Measurements from ENCODE around the genes TMEM39B, TXLNA and HPCA.

DNA sequence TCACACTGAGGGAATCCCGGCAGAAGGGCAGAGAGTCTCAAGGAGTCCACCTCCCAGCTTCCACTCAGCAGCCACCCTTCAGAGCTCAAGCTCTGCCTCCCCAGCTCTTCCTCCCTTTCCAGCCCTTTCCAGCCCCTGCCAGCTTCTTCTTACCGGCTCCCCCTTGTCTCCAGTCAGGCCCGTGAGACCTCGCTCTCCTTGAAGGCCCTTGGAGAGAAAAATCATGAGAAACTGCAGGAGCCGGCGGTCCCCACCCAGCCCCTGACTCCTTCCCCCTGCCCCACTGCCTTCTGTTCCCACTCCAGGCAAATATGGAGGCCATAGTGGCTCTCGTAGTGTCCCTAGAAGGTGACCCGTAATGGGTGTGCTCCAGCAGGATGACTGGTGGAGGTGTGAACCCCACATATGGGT lies 24.0 kb upstream of the PEF1 start:
- PRO-cap: no peak

DNA sequence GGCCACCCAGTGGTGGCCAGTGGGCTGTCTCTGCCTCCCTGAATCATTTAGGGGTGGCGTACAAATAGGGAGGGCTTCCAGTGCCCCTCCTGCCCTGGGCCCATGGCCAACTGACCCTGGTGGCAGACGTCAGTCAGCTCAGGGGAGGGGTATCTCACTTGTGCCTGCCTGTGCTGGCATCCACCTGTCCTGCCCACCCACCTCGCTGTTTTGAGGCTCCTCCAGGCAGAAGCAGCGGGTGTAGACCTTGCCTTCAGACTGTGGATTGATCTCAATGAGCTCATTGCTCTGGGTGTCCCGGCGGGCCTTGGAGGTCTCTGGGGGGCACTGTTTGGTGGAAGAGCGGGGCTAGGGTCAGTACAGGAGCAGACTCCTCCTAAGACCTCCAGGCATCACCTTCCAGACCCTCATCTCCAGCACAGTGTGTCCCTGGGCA lies 7.0 kb downstream of the COL16A1 start:
- PRO-cap: no peak

DNA sequence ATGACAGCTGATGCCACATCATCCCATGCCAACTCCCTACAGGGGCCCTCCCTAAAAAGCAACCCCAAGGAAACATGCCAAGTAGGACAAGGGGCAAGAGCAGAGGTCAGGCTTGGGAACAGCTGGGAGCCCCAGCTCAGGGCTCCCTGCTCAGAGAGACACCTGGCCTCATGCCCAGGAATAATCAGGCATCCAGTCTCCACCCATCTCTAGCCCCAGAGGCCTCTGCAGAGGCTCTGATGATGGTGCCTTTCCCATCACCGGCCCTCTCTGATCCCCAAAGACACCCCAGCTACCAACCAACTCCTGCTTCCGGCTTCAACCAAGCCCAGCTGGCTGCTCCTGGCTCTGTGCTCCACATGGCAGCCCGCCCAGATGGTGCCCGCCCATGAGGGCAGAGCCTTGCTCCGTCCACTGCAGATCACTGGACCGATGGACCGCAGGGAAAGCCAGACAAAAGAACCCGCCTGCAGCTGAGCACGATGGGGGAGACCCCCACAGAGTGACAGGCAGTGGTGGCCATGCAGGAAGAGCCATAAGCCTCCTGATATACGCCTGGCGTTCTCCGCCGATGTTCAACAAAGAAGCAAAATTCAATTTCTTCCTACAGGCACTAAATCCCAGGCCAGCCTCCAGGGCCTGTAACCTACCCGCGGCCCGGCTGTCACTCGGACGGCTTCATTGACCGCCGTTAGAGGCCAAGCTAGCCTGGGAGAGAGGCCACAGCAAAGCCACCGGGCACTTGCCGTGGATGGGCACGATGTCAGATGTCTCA lies 10.0 kb downstream of the ADGRB2 start:
- PRO-cap: no peak

DNA sequence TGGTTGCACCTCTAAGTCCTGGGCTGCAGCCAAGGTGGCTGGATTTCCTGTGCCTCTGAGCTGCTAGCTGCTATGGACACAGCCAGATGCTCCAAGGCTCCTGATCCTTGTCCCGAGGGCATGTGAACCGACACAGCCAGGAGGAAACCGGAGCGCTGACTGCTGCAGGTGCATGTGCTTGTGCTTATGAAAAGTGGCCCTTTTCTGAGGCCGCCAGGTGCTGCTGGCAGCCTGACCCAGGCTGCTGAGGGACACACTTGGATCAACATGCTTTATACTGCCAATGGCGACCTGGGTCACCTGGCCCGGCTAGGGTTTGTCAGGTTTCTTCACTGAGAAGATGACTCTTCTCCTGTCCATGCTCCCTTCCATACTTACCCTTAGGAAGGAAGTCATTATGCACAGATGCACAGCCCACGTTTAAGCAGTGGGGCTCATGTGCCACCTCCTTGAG lies 14.9 kb upstream of the SPOCD1 start:
- PRO-cap: no peak

DNA sequence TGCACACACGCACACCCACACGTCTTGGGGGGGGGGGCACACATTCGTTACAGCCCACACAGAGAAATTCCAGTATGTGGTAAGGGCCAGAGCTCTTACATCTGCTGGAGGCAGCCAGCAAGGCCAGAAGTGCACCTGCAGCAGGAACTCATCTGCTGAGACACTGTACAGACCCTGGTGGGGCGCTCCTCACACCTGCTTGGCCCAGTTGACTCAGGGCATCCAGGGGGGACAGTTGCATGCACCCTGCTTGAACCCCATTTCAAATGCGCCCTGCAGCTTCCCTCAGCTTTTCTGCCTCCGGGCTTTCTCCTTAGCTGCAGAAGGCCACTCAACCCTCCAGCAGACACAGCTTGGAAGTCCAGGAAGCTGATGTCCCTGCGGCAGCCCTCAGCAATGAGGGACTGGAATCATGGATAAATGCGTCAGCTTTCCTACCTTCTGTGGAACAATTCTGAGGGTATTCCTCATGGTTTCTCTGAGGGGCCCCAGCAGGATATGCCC lies 32.9 kb upstream of the SPOCD1 start:
- PRO-cap: no peak

- PRO-cap: no peak
These were observed 34.5 kb downstream of the PTP4A2 start for GRCh38 chr1:31903786-31903998.

DNA sequence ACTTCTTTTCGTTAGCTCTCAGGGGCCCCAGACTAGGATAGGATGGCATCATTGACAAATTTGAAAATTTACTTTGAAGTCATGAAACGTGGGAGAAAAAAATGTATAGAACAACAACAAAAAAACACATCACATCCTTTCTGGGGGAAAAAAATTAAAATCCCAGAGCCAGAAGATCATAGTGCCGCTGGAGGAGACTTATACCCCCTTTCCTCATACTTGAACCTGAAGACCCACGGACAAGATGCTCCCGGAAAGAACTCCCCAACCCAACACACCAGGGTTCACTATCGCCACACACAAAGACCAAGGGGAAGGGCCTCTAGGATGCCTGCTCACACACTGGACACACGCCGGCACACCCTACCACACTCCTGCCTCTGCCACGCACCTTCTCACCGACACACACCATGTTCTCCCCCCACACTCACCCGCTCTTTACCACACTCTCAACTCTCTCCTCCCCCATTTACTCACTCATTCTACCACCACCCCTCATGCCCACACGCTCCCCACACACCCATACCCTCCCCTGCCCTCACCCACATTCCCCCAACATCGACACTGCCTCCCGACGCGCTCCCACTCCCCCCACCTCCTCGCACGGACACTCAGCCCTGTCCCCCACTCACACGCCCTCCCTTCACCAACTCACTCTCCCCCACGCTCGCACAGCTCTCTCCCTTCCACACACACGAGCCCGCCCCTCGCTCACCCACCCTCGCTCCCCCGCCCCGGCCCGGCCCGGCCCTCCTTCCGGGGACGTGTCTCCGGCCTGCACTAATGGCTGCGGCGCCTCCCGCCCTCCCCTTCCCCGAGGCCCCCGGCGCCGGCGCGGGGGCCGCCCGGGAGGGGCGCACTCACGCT lies 812 bp downstream of the PTP4A2 start:
- PRO-cap: unidirectional peak, plus-strand start at position 216 of the sequence; bidirectional peak, plus-strand start outside the sequence, minus-strand start at position 653 of the sequence

- PRO-cap: no peak
These were observed 1.0 kb downstream of the KHDRBS1 start for GRCh38 chr1:32014821-32014930.

GRCh38 chr1:32072154-32073328 lies at the start of gene TMEM39B:
TSS of gene TMEM39B (plus strand) at chr1:32072939.
- PRO-cap: bidirectional peak, plus-strand start at chr1:32072939, minus-strand start at chr1:32072844; bidirectional peak, plus-strand start at chr1:32073393, minus-strand start at chr1:32073186

GRCh38 chr1:32179440-32180327 lies at the start of gene TXLNA:
TSS of gene TXLNA (plus strand) at chr1:32179675.
- PRO-cap: bidirectional peak, plus-strand start at chr1:32179743, minus-strand start at chr1:32179605; unidirectional peak, plus-strand start at chr1:32180065

GRCh38 chr1:32220508-32221400 lies 1.4 kb downstream of the TMEM234 start:
- PRO-cap: no peak

- PRO-cap: no peak
These were observed 5.4 kb downstream of the EIF3I start for GRCh38 chr1:32227439-32228252.

DNA sequence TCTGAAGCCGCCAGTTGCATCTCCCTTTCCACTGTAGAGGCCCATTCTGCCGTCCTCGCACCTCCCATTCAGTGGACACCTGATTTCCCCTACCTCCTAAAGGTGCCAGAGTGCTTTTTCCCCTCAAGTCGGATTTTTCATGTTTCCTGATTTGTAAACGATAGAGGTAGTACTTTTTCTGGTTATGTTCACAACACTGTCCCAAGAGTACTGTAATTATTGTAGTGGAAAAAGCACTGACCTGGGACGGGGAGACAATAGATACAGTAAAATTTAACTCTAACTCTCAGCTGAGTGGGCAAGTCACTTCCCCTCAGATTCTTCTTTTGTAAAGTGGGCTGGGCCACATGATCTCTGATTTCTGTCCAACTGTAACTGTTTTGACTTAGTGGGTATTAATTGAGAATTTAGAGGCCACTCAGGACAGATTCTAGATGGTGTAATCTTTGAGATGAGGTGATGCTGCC lies 19.2 kb downstream of the MARCKSL1 start:
- PRO-cap: no peak

- PRO-cap: no peak
These were observed 2.7 kb downstream of the MARCKSL1 start for GRCh38 chr1:32333460-32333696.

DNA sequence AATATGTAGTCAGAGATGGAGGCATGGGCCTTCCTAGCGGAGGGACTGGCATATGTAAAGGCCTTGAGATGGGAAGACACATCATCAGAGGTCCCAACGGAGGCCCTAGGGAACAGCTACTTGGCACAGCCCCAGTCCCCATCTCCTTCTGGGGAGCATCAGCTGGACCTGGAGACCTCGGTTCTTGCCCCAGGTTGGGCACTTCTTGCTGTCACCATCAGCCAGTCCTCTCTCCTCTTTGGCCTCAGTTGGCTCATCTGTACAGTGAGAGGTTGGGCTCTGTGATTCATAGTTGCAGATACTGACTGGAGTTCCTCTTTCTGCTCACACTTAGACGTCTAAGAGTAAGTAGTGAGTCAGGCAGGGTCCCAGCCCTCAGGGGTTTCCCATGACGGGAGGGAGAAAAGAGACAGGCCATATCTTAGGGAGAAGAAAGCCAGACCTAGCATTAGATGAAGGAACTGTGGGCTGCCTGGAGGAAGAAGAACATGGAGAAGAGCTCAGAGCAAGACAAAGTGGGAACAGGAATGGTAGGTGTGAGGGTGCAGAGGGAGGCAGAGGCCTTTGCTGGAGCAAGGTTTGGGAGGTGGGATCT lies 3.5 kb upstream of the MARCKSL1 start:
- PRO-cap: no peak

DNA sequence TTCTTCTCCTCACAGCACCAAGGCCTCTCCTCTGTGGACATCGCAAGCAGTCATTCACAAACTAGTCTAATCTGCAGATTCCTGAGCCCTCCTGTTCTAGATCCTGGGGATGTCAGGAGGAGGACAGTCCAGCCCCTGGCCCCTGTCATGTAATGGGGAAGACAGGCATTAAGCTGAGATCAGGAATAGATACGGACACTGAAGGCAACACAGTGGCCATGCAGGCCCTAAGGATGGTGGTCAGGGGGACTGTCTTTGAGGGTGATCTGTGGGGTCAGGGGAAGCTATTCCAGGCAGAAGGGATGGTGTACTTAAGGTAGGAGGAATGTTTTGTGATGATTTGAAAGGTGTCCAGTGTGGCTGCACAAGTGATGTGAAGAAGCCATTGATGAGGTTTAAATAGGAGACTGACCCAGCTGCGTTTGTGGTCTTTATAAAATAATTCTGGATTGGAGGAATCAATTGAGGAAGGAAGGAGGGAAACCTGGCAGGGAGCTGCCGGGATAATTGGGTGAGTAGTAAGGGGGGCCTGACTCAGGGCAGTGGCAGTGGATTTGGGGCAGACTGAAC lies 6.9 kb downstream of the FAM229A start:
- PRO-cap: no peak

GRCh38 chr1:32684002-32684493 lies 18.5 kb downstream of the SYNC start:
- PRO-cap: no peak

DNA sequence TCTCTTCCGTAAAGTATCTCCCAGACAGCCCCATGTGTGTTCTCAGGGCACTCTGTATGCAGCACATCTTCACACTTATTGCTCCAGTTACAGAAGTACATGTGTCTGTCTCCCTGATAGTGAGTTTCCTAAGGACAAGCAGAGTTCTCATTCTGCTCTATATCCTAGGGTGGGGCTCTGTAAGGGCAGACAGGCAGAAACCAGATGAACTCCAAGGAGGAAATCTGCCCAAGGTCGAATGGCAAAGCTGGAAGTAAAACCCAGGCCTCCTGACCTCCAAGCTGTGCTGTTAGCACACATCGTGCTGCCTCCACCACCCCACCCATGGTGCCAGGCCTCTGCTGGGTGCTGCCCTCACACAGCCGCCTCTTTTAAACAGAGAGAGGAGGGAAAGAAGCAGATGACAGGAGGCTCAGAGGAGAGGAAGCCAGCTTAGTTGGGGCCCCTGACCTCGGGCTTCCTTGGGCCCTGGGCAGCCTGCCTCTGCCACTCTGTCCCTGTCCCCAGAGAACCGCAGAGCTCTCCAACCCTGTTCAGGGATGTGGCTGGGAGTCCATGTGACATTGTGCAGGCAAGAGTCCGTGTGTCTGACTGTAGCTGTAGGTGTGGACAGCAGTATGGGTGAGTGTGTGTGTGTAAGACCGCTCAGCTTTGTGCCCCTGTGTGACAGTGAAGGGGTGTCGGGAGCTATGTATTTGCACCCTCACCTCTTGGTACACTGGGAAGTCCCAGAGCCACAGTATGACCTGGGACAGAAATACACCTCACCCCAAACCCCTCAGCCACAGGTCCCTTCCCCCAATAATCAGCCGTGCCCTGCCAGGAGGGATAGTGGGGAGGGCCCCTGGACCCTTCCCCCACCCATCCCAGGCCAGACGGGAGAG lies 1.1 kb downstream of the SYNC start:
- PRO-cap: no peak

GRCh38 chr1:32728704-32729532 lies 12.7 kb upstream of the KIAA1522 start:
- PRO-cap: no peak

DNA sequence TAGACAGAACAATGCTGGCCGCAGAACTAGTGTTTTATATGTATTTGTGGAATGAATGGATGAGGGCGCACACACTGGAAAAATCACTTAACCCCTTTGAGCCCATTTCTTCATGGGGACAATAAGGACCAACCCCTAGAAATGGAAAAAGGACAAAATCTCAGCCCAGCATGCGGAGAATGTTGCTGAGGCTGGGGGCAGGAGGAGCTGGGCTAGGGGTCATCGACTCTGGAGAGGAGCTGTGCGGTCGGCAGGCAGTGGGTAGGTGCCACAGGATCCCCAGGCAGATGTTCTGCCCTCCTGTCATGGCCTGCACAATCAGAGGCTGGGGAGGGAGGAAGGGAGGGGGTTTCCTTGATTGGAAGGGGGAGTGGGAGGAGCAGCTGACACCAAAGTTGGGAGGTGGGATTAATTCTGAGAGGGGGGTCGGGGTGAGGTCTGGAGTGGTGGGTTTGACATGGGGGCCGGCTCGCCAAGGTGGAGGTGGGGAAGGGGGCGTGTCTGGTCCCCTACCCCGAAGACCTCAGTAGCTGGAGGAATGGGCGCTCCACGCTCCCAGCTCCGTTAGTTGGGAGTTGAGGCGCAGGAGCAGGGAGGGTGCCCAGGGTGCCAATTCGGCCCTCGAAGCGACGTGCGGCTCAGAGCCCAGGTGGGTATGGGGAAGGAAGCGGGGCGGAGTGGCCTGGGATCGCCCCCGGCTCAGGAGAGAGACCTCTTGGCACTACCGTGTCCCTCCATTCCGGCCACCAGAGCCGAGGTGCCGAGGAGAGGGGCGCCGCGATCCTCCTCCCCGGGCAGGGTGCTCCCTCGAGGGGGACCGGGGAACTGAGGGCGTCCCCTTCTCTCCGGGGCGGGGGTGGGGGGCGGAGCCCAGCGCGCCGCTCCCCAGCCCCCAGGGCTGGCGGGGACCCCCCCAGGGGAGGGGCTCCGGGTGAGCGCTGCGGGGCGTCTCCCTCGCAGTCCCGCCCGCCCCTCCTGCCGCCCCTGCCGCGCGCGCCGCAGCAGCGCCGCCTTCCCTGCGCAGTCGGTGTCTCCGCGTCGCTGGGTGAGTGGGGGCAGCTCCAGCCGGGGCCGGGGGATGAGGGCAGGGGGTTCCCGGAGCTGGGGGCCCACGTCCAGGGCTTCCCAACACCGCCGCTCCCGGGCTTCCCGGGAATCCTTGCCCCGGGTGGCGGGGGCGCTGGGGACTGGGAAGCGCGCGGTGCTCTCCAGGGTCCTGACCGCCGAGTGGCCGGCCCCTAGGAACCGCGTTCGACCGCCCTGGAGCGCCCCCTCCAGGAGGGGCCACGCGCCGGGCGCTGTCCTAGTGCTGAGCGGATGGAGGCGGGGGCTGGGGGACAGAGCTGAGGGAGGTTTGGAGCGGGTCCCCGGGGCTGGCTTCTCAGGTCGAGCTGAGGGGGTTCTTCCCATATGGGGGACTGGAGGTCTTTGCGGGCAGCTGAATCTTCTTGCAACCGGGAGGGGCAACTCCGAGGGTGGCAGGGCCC lies at the start of gene HPCA:
Gene HPCA (plus strand): TSS at position 1,021 of the 1,487 bp plus-strand sequence.
- PRO-cap: no peak

All from left lobe of liver (tissue), 1 donor.